ENCODE measurements around a stretch of chr14.

- RRBS: no CpG with 5 or more reads among the region's 2 CpGs
Observed at GRCh38 chr14:65753413-65753747, 340.9 kb downstream of the FUT8 start.

- RRBS: no CpG with 5 or more reads among the region's 7 CpGs
Observed at GRCh38 chr14:65797704-65798022, 385.1 kb downstream of the FUT8 start.

DNA sequence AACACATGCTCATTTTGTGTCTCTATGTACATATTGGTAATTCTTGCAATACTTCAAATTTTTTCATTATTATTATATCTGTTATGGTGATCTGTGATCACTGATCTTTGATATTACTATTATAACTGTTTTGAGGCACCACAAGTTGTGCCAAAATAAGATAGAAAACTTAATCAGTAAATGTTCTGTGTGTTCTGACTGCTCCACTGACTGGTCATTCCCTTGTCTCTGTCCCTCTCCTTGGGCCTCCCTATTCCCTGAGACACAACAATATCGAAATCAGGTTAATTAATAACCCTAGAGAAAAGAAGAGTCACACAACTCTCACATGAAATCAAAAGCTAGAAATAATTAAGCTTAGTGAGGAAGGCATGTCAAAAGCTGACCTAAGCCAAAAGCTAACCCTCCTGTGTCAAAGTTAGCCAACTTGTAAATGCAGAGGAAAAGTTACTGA lies 53.9 kb upstream of the CCDC196 start:
- RRBS: no CpG with 5 or more reads among the region's 1 CpG

- RRBS: no CpG with 5 or more reads among the region's 5 CpGs
Observed at GRCh38 chr14:66501557-66502100, 6.3 kb upstream of the GPHN start.

DNA sequence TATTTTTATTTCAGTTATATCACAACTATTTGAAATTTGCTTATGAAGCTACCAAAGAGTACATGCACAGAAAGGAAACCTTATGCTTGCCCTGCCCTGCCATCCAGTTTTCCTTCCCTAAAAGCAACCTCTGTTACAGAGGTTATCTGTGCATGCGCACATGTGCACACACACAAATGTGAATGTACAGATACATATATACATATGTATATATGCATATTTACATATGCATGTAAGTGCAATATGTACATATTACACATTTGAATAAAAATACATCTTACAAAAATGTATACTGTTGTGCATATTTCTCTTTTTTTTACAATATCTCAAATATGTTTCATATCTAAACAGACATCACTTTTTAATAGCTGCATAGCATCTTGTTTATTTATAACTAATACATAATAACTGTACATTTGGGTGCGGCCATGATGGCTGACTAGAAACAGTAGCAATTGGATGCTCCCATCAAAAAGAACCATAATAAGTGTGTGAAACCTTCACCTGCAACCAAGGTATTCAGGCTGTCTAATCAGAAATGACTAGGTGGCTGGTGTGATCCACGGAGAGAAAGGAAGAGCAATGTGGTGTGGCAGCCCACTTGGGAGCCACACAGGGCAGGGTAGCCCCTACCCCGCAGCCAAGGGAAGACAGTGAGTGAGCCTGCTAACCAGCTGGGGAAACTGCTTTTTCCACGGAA lies 193.2 kb downstream of the GPHN start:
- RRBS: no CpG with 5 or more reads among the region's 5 CpGs

GRCh38 chr14:66944734-66945220 lies 244.5 kb upstream of the GARIN2 start:
- RRBS: no CpG with 5 or more reads among the region's 4 CpGs

DNA sequence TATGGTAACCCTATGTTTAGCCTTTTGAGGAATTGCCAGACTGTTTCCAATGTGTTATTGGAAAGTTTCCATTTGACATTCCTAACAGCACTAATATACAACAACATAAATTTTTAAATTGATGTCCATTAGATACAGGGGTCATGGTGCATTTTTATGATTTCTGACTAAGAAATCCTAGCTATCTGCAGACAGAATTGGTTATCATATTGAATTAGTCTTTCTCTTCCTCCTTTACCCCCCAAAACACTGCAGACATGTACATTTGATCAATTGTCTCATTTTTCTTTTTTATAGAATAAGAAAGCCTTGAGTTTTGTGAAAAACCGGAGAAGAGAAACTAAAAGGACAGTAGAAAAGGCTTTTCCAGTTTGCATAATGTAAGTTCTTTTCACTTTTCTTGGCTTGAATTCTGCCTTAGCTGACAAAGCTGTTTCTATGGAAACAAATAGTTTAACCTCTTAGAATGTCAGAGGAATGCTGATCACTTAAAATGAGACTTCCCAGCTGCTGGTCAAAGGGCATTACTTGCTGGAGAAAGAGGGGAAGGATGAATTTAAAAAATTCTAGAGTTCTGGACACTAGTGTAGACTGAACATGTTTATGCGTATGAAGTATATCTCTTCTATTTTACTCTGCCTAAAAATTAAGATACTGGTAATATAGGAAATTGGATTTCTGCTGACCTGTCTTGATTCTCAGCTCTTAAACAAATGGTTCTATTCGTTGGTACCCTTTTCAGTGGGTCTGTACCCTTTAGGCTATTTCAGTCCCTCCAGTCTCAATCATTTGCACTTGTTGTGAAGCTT lies 28.4 kb downstream of the PALS1 start:
- RRBS: no CpG with 5 or more reads among the region's 3 CpGs

- RRBS: no CpG with 5 or more reads among the region's 11 CpGs
Observed at GRCh38 chr14:67392413-67392977, 19.5 kb downstream of the PLEK2 start.

DNA sequence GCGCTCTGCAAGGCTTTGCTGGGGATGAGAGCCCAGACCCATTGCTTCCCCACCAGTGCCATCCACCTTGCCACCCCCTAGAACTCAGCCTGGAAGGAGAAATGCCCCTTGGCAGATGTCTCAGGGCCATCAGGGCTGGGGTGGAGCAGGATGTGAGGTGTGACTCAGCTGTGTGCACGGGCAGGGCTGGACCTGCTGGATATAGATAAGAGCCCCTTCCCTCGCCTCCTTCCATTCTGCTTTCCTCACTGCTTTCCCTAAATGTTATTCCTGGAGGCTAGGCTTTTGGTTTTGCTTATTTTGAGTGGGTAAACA lies 6.9 kb upstream of the PLEK2 start:
- RRBS: no CpG with 5 or more reads among the region's 3 CpGs

- RRBS: no CpG with 5 or more reads among the region's 2 CpGs
Observed at GRCh38 chr14:67510894-67511300, 22.2 kb upstream of the PLEKHH1 start.

DNA sequence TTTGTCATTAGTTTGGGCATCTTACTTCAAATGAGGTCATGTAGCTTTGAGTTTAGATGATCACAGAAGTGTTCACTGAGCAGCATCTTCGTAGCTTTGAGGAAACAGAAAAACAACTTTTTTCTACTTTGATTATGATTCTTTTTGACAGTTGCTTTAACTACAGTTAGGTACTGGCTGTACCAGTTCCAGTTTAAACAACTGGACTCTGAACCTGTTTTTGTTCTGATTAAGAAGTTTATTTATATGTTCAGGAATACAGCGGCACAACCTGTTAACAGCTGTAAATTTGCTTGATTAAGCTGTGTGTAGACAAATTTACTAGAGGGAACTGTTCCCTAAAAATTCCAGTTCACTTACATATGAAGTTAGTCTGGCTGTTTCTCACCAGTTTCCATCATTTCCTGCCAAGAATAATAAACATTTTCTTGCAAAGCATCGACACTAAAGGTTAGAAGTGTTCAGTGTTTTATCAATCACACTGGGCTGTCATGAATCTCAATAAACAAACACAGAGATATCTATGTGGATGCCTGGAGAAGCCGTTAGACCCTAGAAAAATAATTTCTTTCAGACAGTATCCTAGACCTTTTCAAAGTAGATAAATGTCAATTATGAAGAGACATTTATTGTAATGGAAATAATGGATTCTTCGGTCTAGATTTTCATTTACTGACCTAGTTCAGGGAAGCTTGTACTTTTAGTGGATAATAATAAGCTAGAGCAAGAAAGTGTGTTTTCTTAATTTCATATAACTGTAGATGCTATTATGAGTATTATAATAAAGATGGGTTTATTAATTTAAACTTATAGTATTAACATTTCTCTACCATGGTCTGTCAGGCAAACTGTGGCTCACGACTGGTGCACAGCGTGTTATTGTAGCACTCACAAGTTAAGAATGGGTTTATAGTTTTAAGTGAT lies 192.2 kb downstream of the RAD51B start:
- RRBS: no CpG with 5 or more reads among the region's 7 CpGs

- RRBS: no CpG with 5 or more reads among the region's 6 CpGs
Observed at GRCh38 chr14:68099107-68100049, 279.8 kb downstream of the RAD51B start.

DNA sequence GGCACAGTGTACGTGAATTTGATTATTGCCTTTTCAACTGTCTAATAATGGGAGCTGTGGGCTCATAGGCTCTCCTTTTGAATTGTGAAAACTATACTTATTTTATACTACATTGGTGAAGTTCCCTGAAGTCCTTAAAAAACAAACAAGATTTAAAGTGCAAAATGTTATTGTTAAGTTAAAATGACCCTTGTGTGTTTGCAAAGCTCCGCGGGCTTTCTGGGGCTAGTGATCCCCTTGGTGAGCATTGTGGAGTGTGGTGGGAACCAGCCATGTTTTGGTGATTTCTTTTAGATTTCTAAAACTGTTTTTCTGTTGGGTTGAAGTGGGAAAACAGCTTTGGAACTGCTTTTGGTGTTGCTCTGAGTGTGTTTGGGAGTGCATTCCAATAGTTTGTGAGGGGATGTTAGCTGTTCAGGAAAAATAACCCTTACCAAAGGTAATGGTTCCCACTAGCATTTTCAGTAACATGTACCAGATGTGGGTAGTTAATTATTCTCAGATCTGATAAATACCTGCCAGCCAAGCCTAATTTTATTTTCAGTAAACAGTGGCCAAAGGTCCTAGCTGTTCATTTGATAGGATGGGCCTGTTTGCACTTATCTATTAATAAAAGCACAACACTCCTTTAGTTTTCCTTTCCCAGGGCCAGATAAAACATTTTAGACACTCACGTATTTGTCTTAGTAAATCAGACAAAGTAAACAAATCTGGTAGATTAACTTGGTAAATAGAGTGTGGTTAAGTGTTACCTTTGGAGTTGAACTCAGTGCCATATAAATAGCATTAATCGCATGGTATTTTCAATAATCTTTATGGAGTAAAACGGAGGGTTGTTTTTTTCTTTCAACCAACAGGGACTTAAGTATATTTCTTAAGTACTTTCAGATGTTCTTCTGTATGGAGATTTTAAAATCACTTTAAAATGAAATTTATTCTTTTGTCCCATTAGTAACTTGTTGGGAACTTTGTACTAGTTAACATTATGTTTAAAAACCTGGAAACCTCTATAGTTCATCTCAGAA lies 345.1 kb downstream of the RAD51B start:
- RRBS: no CpG with 5 or more reads among the region's 6 CpGs

- RRBS: no CpG with 5 or more reads among the region's 5 CpGs
Observed at GRCh38 chr14:68210722-68211333, 391.2 kb downstream of the RAD51B start.

- RRBS: no CpG with 5 or more reads among the region's 6 CpGs
Observed at GRCh38 chr14:68362750-68363202, 430.1 kb downstream of the ZFP36L1 start.

DNA sequence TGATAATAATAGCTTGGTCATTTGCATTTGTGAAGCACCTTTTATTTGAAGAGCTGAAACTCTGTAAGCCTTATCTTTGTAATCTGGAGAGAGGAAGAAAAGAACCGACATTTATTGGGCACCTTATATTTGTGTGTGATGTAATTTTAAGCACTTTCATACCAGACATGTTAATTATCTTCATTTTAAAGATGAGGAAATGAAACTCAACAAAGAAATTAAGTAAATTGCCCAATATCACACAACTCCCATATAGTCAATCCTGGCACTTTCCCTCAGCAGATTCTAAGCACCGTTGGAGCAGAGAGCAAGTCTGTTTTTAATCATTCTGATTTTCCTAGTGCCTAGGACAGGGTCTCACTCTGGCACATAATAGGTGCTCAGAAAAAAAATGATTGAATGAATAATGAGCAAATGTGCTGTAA lies 419.0 kb downstream of the ZFP36L1 start:
- RRBS: no CpG with 5 or more reads among the region's 2 CpGs

GRCh38 chr14:68511387-68511950 lies 281.4 kb downstream of the ZFP36L1 start:
- RRBS: no CpG with 5 or more reads among the region's 2 CpGs

DNA sequence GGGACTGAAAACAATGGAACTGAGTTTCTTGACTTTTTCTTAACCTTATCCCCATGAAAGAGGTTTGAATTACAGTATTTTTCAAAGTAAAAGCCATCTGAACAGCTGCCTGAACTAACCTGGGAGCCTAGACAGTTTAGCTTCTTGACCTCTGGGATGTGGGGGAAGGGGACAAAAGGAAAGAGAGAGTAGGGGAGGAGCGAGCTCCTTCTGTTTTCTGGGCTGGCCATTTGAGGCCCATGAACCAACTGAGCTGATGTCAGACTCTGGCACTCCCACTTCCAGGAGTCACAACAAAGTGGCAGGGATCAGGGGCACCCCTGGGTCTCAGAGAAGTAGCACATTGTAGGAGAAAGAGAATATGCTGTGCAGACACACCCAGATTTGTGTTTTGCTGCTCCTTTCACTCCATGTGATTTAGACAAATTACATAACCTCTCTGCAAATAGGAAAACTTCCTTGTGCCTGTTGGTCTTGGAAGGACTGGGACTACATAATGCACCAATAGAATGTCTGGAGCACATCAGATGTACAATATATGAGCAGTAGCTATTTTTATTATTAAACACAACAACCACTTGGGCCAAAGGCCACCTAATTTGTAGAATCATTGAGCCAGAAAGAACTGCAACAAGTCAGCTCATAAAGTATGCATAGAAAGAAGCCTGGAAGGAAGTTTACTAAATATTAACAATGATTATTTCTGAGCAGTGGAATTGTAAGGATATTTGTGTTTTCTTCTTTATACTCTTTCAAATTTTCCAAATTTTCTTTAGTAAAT lies 265.5 kb downstream of the ZFP36L1 start:
- RRBS: no CpG with 5 or more reads among the region's 1 CpG

Measured in choroid plexus epithelial cell (primary cell).